Progenitor cell of endocrine pancreas (in vitro differentiated cells): ENCODE measurements around a stretch of chr18.

DNA sequence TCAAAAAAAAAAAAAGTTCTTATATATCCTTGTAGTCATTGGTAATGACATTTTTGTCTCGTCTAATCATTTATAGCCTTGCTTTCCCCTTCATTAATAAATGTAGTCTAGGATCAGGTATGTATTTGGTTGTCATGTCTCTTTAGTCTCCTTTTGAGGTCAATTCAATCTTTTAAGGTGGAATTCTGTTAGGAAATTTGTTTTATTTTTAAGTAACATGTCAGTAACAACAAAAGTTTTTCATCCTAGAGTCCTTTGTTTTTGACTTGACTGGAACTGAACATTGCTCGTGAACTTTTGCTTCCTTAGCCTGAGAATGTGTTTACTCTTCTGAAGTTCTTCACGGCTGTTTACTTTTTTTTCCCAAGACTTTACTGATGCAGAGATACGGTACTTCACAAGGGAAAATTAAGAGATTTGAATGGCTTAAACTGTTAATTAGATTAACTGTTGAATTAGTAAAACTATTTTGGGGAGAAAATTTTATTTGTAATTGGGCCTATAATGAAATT, 9.4 kb downstream of the ADNP2 start:
- PRO-cap: no peak

DNA sequence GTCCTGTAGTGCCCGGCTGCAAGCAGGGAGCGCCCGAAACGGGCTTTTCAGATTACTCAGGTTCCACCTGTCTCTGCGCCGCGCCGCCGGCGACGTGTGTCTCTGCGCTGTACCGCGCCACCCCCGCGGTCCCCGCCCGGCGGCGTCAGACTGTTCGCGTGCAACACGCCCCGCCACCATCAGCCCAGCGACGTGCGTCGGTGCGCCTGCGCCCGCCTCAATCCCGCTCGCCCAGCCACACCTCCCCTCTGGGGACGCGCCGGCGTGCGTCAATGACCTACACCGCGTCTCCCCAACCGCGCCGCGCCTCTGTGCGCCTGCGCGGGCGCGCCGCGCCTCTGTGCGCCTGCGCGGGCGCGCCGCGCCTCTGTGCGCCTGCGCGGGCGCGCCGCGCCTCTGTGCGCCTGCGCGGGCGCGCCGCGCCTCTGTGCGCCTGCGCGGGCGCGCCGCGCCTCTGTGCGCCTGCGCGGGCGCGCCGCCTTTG, 15.1 kb upstream of the PARD6G start:
- PRO-cap: no peak